Colonic mucosa (tissue), 1 donor: ENCODE data around the gene UGT8.

DNA sequence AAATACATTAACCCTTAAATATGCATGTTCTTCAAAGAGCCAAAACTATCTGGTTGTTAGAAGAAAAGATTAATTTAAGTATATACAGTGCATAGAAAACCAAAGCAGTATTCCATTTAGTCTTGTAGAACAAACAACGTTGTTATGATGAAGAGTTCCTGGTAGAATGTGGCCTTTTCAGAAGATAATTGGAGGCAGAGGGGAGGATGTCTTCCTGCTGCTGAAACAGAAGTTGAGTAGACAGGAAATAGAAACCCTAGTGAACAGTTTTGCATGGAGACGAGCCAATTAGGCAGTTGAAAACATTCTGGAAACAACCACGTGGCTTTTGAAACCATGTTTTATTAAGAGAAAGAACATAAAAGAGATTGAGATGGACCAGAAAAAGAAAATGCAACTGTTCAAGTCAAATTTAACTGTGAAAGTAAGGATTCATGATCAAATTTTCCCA lies 325.2 kb downstream of the CAMK2D start:
- PRO-cap, result no peak

DNA sequence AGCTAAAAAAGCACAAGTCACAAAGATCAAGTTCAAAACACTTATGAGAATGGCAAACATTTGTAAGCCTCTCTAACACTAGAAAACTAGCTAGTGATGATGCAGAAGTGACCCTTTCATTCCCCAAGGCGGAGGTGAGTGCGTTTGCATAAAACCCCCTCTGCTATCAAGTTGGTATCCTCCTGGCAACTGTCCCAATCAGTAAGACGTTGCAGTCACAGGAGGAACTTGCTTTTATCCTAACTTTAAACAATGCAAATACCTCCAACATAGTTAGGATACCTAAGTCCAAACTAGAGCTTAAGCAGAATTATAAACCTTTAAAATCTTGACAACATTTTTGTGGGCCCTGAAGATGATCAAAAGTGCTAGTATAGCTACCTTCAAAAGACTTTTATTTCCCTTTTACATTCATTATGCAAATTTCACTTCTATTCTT lies 308.3 kb downstream of the CAMK2D start:
- PRO-cap, result no peak

DNA sequence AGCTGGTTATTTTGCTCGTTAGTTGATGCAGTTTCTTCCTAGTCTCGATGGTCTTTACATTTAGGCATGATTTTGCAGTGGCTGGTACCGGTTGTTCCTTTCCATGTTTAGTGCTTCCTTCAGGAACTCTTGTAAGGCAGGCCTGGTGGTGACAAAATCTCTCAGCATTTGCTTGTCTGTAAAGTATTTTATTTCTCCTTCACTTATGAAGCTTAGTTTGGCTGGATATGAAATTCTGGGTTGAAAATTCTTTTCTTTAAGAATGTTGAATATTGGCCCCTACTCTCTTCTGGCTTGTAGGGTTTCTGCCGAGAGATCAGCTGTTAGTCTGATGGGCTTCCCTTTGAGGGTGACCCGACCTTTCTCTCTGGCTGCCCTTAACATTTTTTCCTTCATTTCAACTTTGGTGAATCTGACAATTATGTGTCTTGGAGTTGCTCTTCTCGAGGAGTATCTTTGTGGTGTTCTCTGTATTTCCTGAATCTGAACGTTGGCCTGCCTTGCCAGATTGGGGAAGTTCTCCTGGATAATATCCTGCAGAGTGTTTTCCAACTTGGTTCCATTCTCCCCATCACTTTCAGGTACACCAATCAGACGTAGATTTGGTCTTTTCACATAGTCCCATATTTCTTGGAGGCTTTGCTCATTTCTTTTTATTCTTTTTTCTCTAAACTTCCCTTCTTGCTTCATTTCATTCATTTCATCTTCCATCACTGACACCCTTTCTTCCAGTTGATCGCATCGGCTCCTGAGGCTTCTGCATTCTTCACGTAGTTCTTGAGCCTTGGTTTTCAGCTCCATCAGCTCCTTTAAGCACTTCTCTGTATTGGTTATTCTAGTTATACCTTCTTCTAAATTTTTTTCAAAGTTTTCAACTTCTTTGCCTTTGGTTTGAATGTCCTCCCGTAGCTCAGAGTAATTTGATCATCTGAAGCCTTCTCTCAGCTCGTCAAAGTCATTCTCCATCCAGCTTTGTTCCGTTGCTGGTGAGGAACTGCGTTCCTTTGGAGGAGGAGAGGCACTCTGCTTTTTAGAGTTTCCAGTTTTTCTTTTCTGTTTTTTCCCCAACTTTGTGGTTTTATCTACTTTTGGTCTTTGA lies 268.0 kb downstream of the CAMK2D start:
- PRO-cap, result no peak

DNA sequence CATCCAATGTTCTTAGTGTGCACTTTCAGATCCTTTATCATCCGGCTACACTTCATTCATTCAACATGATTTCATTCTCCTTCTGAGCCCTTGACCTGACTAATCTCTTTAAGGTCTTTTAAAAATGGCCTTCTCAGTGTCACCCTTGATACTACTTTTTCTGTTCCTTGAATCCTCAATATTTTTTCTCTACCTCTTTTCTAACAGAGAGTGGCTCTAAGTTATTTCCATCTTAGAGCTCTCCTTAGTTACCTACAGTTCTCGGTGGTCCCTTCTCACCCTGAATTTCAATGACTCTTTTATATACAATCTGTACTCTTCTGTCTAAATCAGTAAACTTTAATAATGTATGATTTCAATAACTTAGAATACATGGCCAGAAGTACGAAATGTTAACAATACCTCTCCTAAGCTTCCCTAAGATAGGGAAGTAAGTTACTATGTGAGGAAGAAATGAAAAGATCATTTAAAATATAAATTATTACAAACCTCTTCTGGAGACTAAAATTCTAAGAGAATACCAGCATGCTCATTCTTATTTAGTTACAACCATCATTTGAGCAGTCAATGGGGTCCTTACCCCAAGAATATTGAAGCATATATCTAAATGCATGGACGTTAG lies 228.7 kb downstream of the CAMK2D start:
- PRO-cap, result no peak

- PRO-cap, result no peak
These were observed 112.5 kb downstream of the CAMK2D start for GRCh38 chr4:113648739-113649809.

DNA sequence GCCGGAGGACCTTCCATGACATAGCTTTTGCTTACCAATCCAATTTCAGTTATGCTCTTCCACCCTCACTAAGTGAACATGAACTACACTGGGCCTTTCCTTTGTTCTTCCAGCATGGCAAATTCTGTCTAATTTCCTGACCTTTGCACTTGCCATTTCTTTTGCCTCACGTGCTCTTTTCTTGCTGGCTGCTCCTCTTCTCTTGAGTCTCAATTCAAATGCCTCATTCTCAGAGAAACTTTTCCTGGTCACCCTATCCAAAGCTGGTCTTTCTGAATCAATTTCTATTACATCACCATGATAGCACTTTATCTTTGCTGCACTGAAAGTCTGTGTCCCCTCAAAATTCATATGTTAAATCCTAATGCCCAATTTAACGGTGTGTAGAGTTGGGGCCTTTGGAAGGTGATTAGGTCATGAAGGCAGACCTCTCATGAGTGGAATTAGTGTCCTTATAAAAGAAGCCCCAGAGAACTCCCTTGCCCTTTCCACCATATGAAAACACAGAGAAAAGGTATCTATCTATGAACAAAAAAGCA lies 32.1 kb downstream of the CAMK2D start:
- PRO-cap, result no peak

GRCh38 chr4:113741684-113742614 lies 19.6 kb downstream of the CAMK2D start:
- PRO-cap, result no peak

- PRO-cap, result bidirectional peak, plus-strand start at chr4:113762789, minus-strand start at chr4:113762616
These were observed 861 bp upstream of the CAMK2D start for GRCh38 chr4:113762477-113762721.

DNA sequence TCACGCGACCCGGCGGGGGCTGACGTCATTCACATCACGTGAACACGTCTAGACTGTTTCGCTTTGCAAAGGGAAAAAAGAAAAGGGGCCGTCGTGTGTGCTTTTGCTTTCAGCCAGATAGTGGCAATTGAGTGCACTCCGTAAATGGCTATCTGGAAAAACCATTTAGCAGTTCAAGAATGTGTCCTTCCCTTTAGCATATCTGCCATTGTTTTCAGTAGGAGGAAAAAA lies 1.1 kb upstream of the CAMK2D start:
- PRO-cap, result bidirectional peak, plus-strand start at position 68 of the sequence, minus-strand start outside the sequence

- PRO-cap, result no peak
These were observed 77.5 kb downstream of the ARSJ start for GRCh38 chr4:113901737-113902623.

GRCh38 chr4:113980007-113980209 lies 461 bp upstream of the ARSJ start:
- PRO-cap, result no peak

GRCh38 chr4:113980210-113980582 lies 749 bp upstream of the ARSJ start:
- PRO-cap, result no peak

GRCh38 chr4:114015645-114015920 lies 36.1 kb upstream of the ARSJ start:
- PRO-cap, result no peak

GRCh38 chr4:114598220-114599218 lies at the start of gene UGT8:
Gene UGT8, plus strand, starts transcription at chr4:114598807.
- PRO-cap, result bidirectional peak, plus-strand start at chr4:114598439, minus-strand start at chr4:114598292; bidirectional peak, plus-strand start at chr4:114598923, minus-strand start at chr4:114598645; bidirectional peak, plus-strand start at chr4:114599150, minus-strand start at chr4:114599003

- PRO-cap, result no peak
These were observed 1.7 kb upstream of the NDST3 start for GRCh38 chr4:118032580-118032993.

DNA sequence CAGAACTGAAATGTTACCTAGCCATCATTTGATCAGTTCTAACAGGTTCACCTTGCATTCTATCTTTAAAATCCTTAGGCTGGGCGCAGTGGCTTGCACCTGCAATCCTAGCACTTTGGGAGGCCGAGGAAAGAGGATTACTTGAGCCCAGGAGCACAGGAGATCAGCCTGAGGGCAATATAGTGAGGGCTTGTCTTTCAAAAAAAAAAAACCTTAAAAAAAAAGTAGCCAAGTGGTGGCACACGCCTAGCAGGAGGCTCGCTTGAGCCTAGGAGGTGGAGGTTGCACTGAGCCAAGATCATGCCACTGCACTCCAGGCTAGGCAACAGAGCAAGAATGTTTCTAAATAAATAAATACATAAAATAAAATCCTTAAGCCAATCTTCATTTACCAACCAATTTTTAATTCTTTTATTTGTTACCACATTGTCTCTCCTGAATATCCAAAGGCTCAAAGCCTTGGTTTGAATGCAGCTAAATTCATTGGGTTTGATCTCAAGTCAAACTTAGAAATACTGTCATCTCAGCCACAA lies 75.5 kb downstream of the PRSS12 start:
- PRO-cap, result unidirectional peak, plus-strand start at position 252 of the sequence

DNA sequence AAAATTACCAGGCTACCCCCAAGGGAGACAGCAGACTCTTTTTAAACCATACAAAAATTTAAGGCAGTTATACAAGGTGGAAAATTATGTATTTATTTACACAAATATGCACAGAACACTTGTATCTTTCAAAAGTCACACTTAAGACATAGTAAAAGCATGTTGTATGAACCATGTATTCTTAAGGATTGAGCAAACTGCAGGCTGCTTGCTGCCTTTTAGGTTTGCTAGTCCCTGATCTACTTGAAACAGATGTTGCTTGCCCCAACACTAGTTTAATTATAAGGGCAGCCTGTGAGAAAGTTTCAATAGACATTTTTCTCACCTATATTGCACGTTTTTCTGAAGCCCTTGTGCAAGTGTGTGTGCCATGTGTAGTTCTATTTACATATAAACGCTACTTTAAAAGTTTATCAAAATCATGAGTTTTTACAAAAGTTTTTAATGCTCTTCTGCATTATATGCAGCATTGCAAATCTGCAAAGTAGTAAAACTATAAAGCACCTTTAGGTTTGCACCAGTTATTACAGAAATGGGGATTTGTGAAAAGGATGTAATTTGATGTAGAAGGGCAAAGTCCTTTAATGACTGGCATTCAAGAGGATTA lies 72.7 kb downstream of the PRSS12 start:
- PRO-cap, result no peak

DNA sequence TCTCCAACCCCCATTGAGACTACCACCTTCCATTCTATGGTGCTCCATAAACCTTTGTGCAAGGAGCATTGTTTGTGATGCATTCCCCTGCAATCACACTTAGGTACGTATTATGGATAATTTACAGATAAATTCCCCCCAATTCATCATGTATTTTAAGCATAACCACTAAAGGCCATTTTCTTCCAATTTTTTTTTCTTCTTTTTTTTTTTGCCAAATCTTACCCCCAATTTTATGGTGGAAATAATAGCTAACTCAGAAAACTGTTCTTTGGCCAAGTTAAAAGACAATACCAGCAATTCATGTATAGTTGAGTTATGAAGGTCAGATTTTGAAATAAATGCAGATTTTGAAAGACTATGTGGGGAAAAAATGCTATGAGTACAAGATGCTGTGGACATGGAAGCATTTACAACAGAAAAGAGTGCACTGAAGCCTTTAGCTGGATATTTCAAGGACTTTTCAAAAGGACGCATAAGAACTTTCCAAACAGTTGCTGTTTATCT lies 63.7 kb downstream of the METTL14 start:
- PRO-cap, result no peak

DNA sequence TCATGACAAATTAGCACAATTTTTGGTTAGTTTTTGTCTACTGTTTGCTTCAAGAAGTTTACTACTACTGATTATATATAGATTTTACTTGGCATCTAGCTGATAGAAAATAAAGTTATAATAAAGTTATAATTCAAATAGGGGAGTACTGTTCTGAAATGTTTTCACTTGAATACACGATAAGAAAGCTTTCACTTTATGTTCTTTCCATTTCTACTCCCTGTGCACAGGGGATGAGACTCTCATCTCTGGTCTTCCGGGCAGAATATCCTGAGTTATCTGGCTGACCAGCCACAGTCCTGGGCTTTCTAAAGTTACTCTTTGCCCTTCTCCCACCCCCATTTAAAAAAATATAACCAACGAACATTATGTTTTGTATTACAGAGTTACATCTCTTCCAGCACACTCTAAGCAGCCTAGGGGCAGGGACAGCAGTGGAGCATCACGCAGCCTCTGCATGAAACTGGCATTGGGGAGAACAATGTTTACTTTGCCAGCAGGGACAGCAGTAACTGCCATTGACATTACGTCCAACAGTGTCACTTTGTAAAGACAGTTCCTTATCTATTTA lies 64.2 kb downstream of the METTL14 start:
- PRO-cap, result no peak

- PRO-cap, result no peak
These were observed 40.2 kb downstream of the SYNPO2 start for GRCh38 chr4:118928719-118929394.